Neural cell (in vitro differentiated cells): ENCODE measurements around a stretch of chr17.

- RAMPAGE, long total RNA, result no peak
These were observed 14.5 kb downstream of the CYGB start for GRCh38 chr17:76522895-76523448.

DNA sequence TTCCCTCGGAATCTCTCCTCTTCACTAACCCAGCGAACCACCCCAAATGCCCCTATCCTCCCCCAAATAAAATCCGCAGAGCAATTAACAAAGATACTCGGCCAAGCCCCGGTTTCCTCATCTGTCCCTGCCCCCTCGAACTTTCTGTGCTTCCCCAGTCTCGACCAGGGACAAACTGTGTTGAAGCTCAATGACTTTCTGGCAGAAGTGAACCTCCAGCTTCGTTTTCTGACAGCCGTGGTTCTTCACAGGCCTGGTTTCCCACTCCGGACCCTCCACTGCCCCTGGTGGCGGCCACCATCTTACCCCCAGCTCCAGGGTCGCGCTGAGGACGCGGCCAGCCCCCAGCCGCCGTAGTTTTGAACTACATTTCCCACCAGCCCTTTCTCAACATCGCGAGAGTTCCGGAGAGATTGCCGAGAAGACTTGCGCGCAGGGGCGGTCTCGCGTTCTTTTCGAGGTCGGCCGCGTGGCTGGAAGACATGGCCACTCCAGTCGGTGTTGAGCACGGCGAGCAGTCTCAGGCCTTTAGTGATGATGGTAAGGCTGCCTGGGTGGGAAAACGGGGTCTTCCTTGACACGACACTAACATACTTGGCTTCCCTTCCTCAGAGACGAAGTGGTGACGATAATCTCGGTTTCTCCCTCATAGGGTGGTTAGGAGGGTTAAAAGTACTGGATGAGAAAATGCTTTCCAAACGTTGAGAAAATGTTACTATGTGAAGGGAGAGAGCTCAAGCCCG is 17.6 kb downstream of the PRCD start:
- RAMPAGE, long total RNA, result start-site peak on the minus strand centred at position 323 of the sequence, 92 bp wide, 6 and 5 reads in 2 replicates; start-site peak on the plus strand centred at position 471 of the sequence, 45 bp wide, 244 and 2,001 reads in 2 replicates

- RAMPAGE, long total RNA, result no peak
These were observed 7.3 kb downstream of the ST6GALNAC2 start for GRCh38 chr17:76578228-76578852.

- RAMPAGE, long total RNA, result no peak
These were observed 16.3 kb upstream of the ST6GALNAC1 start for GRCh38 chr17:76659752-76660405.

DNA sequence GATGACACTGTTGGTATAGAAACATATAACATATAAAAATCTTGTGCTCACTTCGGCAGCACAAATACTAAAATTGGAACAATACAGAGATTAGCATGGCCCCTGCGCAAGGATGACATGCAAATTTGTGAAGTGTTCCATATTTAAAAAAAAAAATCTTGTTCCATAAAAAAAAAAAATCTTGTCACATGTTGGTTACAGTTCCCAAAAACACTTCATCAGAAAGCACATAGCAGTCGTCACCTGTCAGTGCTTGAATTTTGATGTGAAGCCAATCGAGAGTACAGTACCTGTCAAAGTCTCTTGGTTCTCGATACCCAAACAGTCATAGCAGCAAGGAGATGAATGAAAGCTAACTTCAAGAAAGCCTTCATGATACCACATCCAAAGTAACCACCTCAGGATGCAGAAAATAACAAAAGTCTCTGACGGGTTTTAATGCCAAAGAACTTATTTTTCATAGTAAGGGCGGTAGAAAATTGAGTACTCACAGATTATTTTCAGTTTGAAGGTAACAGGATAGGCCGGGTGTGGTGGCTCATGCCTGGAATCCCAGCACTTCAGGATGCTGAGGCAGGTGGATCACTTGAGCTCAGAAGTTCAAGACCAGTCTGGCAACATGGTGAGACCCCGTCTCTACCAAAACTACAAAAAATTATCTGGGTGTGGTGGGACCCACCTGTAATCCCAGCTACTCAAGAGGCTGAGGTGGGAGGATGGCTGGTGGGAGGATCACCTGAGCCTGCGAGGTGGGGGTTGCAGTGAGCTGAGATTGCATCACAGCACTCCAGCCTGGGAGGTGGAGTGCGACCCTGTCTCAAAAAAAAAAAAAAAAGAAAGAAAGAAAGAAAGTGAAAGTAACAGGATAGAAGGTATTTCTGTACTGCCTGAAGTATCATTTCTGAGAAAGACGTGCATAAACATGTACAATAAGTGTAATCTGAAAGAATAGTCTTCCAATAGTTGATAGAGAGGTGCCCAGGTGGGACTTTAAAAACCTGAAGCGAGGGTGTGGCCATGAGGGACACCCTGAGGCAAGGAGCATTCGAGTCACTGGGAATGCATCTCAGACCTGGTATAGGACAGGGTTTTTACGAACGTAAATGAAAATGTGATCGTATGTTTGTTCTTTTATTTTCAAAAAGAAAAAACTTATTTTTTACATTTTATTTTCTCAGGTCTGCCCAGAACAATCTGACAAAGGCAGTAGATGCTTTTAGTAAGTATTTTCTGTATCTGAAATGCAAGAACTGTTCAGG is 15.4 kb downstream of the MFSD11 start:
- RAMPAGE, long total RNA, result no peak

DNA sequence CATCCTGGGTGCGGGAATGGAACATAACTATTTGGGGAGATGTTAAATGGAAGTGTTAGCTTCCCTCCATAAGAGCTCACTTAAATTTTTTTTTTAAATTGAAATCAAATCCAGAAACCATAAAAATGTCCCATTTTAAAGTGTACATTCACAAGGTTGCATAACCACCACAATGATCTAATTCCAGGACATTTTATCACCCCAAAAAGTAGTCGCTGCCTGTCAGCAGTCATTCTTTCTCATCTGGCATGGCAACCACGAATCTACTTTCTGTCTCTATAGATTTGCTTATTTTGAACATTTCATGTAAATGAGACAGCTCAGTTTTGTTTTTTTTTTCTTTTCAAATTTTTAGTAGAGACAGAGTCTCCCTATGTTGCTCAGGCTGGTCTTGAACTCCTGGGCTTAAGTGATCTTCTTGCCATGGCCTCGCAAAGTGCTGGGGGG is 42.1 kb downstream of the MFSD11 start:
- RAMPAGE, long total RNA, result no peak

GRCh38 chr17:76885382-76885854 is 17.2 kb downstream of the MGAT5B start:
- RAMPAGE, long total RNA, result no peak

- RAMPAGE, long total RNA, result no peak
These were observed 33.9 kb upstream of the SEC14L1 start for GRCh38 chr17:77106737-77107416.

DNA sequence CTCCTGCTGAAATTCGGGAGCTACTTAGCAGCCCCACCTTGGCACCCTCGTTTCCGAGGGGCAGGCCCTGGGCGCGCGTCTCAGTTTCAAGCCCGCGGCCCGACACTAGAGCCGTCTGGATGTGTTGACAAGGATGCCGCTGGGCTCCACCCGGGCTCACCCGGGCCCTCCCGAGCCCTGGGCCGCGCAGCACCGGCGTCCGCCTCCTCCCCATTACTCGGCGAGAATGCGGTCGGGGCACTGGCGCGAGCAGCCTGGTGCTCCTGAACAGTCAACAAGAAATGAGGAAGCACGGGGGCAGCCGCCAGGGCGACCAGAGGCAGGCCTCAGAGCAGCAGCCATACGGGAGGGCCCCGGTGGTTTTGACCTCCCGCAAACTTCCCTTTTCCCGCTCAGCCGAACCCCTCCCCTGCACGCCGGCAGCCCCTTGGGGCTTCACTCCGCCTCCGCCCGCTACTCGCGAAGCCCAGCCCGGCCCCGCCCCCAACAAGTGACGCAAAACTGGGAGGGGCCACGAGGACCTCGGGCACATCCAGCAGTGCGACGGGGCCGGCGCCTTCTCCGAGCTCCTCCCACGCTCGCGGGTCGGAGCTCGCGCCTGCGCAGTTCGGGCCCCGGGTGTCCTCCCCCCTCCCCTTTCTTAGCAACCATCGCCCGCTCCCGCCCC is 440 bp upstream of the SEC14L1 start:
- RAMPAGE, long total RNA, result no peak

DNA sequence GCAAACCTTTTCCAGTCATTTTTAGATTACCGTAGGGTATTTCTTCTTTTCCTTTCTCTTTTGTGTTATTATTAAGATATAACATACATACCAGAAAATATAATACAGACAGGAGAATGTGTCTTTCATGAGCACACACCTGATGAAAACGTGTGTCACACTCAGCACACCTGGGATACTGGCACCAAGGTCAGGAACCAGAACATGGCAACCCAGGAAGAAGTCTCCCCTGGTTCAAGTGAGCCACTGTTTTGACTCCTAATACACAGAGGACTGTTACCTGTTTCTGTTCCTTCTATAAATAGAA is 3.4 kb downstream of the SEC14L1 start:
- RAMPAGE, long total RNA, result no peak

DNA sequence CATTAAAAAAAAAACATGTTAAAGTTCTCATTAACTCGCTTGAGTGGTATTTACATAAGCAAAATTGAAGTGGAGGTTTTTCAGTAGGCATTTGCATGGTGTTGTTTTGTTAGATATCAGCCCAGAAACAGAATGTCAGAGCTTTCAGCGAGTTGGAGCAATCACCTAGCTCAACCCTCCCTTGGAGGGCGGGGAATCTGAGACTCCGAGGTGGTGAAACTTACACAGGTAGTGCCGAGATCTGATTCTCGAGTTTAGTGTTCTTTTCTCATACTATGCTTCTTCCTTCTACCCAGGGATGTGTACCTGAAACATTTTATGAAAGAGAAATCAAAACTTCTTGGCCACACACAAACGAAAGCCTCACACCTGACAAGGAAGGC is 6.6 kb downstream of the SEC14L1 start:
- RAMPAGE, long total RNA, result no peak

DNA sequence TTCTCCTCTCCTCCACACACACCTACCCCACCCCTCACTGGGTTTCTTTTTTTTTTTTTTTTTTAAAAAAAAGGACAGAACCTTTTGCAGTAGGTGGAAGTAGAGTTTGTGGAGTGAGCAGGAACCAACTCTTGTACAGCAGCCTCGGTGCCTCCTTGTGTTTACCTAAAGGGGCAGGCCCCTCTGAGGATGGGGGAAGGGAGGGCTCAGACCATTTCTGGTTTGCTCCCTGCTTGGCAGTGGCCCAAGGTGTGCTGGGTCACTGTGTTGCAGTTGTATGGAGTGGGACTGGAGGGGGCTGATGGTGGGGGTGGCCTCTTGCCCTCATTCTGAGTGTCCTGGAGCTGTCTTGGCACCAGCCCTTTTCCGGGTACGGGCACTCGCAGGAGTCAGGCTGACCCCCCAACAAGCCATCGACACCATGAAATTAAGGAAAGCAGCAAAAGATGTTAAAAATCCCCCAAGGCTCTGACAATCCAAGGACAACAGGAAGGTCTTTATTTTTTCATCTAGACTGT is 1.9 kb downstream of the SEPTIN9 start:
- RAMPAGE, long total RNA, result no peak

- RAMPAGE, long total RNA, result no peak
These were observed 35.0 kb downstream of the SEPTIN9 start for GRCh38 chr17:77316127-77316885.

DNA sequence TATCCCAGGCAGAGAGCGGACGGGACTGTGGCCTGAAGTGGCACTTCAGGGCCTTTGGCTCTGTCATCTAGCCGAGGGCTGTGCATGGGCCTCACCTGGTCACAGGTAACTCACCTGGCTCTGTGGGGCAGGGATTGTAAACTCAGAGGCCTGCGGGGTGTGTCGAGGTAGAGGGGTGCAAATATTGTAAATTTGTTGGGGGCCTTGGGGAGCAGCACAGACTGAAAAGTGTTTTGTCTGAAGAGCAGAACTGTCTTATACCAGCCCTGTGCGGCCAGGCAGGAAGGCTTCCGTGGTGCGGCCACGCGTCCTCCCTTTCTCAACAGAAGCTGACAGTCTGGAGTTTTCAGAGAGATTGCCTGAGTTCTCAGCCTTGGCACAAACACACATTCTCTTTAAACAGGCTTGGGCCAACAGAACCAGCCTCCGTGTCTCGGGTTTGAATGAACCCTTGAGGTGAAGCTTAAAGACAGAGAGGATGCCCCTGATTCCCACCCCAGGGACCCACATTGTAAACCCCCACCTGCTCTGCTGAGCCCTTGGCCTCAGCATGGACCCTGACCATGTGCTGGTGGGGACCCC is 37.5 kb downstream of the SEPTIN9 start:
- RAMPAGE, long total RNA, result no peak

DNA sequence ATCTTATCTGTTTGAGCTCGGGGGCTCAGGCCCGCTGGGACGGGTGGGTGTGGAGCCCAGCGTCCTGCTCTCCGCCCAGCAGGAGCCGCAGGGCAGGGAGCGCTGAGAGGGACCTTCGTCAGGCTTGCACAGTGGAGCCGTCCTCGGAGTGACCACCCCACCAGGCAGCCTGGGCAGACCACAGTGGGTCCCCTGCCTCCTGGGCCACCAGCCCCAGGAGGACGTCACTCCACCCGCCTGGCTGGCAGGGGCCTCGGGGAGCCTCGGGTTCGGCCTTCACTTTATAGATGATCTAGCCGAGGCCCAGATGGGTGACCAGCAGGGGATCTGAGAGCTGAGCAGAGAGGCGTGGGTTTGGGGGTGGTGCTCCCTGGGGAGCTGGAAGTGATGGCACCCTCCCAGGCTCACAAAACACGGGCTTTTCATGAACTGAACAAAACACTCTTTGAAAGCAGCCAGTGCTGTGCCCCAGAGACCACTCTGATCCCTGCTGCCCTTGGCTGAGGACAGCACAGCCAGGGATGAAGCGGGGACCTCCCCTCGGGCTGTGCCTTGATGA is 40.6 kb downstream of the SEPTIN9 start:
- RAMPAGE, long total RNA, result no peak

- RAMPAGE, long total RNA, result no peak
These were observed 84.5 kb downstream of the SEPTIN9 start for GRCh38 chr17:77365492-77366454.

DNA sequence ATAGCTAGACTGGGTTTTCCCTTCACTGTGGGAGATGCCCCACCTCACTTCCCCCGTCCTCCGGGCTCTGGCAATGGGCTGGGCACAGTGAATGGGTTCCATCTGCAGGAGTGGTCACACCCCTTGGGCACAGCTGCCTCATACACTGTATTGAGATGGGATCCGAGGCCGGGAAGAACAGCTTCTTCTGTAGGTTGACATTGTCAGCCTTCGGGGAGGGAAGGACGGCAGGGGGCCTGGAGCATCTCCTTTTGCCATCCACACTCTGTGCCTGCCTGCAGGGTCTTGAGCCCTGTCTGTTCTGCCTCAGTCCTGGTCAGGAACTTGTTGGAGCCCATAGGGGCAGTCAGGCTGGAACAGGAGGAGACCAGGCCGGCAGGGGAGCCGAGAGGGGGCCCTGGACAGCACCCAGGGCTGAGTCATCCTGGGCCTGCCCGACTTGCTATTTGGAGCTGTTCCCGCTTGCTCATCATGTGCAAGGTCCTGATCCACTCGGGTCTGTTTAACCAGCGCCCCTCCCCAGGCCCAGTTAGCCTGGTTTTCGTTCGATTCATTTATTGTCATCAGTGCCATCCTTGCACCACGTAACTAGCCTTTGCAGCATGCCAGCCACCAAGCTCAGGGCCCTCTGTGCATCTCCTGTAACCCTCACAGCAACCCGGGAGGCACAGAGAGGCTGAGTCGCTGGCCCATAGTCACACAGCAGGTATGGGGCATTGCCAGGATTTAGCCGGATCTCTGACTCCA is 146.3 kb downstream of the SEPTIN9 start:
- RAMPAGE, long total RNA, result no peak

- RAMPAGE, long total RNA, result no peak
These were observed 154.9 kb downstream of the SEPTIN9 start for GRCh38 chr17:77435944-77436779.

DNA sequence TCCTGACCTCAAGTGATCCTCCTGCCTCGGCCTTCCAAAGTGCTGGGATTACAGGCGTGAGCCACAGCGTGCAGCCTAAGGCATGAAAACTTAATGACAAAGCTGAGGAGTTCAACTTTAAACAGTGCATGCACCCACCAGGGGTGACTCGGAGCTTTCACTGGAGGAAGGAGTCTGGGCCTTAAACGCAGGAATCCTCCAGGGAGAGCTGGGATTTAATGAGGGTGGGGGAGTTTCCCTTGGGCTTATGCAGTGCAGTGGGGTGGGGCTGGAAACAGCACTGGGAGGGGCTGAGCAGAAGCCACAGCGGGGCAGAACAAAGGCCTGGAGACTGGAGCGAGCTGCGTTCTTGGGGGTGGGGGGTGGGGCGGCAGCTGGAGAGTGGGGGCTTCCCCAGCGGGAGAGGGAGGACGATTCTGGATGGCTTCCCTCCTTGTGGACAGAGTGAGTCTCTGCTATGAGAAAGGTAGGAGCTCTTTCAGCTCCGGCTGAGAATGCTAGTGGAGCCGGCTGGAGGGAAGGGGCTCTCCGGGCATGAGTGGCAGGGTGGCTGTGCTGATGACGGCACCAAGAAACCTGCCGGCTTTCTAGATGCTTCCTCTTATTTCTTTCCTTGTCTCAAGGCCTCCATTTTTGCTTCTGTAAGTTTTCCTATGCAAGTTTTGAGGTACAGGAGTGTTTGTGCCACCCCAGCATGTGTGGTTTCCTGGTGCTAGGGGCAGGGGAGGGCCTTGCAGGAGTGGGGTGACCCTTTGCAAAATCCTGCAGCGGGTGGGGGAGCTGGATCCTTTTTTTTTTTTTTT is 265.5 kb downstream of the SEPTIN9 start:
- RAMPAGE, long total RNA, result start-site peak on the plus strand centred at position 408 of the sequence, 76 bp wide, 5 and 15 reads in 2 replicates

DNA sequence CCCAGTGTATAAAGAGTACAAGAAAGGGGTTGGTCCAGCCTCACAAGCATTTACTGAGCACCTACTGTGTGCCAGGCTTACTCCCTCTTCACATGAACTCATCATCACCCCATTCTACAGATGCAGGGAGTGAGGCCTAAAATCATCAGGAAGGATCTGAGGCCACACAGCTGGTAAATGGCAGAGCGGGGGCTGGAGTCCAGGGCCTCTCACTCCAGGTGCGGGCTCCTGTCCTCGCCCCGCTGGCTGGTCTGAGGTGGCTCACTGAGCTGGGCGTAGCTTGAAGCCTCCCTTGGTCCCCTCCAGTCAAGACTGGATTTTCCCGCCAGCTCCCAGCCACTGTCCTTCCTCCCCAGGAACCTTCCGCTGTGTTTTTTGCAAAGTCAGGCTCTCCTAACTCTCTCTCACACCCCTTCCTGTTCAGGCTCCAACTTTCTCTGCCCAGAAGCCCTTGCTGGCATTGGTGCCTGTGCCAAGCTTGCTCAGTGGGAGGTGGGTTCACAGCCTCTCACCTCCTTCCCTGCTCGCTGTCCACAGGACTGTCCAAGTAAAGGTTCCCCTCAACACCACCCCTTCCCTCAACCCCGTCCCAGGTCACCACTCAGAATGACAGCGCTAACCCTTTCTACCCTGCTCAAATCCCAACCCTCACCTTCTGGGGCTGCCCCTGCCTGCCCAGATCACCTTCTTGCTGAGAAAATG is 319.7 kb downstream of the SEPTIN9 start:
- RAMPAGE, long total RNA, result no peak